Myometrial cell (primary cell): ENCODE measurements around the genes NR1D1 and TOP2A.

- RAMPAGE, long total RNA = no peak
Measured at GRCh38 chr17:39928938-39929650, 1.6 kb downstream of the LRRC3C start.

DNA sequence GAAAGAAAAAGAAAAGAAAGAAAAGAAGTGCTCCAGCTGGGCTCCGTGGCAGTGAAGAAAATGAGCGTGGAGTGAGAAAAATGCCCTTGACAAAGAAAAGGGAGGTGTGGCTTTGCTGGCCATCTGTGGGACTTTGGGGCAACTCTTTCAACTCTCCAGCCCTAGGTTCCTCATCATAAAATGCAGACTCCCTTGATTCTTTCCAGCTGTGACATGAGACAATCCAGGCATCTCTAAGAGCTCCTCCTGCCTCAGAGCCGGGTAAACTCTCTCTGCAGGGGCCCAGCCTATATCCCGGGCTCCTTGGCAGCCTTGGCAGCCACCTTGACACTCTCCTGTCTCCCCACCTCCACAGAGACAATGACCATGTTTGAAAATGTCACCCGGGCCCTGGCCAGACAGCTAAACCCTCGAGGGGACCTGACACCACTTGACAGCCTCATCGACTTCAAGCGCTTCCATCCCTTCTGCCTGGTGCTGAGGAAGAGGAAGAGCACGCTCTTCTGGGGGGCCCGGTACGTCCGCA, 2.6 kb downstream of the GSDMA start:
- RAMPAGE, long total RNA = no peak

GRCh38 chr17:39979863-39980172, 789 bp upstream of the PSMD3 start:
- RAMPAGE, long total RNA = no peak

DNA sequence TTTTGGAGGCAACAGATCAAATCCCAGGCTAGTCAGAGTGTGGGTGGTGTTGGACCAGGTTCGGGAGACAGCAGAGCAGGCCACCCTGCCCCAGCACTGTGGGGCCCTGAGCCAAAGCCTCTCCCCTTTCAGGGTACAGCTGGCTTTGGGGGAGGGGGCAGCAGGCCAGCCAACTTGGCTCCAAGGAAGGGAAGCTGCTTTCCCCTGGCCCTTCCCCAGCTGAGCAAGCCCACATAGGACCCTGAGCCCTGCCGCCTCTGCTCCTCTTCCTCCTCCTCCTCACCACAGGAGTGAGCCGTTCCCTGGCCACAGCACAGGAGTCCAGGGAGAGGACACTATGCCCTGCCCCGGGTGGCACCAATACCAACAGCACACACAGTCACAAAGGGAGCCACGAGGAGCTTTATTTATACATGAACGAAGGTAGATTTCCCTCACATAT, 3.5 kb downstream of the CSF3 start:
- RAMPAGE, long total RNA = no peak

DNA sequence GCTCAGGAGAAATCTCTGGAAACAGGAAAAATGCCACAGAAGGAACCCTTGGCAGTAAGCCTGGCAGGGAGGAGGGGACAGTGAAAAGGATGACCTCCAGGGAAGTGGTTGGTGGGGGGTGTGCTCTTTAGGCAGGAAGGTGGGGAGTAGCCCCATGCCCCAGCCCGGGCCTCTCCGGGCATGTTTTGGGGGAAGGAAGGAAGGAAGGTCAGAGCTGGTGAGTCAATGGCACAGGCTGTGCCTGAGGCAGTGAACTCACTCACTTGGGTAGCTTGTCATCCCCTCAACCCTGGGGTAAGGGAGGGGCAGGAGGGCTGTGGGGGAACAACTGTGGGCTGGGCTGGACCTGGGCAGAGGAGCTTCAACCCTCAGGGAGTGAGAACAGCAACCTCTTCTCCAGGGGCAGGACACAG, 6.2 kb downstream of the CSF3 start:
- RAMPAGE, long total RNA = no peak

DNA sequence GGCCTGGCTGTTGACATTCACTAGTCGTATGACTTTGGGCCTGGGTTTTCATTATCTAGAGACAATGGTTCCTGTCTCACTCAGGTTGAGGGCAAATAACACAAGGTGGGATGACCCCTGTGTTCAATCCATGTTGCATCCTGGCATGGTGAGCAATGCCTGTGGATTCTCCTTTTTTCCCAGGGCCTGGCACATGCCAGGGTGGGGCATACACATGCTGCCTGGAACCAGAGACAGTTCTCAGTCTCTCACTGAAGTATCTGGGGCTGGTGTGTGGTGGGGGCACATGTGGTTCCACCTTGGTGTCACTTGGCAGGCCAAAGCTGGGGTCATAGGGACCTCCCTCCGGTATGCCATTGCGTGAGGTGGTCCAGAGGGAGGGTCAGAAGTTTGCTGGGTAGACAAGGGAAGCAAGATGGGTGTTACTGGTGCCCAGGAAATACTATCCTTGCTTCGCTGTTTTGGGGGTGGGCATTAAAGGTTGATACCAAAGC, 5.5 kb downstream of the THRA start:
- RAMPAGE, long total RNA = no peak

- RAMPAGE, long total RNA = no peak
Measured at GRCh38 chr17:40074848-40076129, 12.5 kb downstream of the THRA start.

DNA sequence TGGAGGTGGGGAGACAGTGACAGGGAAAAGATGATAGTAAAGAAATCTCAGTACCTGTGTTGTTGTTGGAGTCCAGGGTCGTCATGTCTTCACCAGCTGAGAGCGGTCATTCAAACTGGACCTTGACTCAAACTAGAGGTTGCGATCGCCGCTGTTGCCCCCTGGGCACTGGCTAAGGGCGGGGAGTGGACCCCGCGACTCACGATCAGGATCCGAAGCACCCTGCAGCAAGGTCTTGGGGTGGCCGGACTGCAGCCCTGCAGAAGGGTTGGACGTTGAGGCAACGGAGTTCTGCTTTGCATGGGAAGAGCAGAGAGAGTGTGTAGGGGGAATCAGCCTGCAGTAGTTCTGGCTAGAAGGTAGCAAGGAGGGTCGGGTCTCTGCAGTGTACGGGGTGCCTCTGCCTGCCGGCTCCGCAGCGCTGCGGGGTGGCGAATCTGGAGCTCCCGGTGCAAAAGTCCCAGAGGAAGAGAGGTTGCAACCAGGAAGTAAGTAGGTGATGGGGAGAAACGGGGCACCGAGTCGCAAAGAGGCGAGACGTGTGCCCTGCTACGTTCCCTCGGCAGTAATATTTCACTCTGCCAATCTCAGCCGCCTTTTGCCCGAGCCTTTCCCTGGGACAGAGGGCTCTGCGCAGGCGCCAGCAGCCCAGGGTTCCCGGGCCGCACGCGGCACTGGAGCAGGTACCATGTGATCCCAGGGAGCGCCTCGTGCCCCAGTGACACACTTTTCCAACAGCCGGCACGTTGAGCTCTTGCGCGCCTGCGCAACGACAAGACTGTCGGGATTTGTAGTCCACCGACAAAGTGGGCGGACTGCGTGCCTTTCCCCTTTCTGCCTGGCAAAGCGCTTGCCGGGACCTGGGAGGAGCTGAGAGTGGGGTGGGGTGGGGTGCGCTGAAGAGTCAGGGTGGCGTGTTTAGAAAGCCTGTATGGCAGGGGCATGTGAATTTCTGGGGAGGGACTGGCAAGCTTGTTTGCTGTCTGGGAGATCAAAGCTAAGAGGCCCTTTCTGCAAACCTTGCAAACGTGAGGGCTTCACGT, at the start of gene NR1D1:
Gene NR1D1, minus strand, starts transcription at position 580 of the 1,043 bp plus-strand sequence.
- RAMPAGE, long total RNA = no peak

DNA sequence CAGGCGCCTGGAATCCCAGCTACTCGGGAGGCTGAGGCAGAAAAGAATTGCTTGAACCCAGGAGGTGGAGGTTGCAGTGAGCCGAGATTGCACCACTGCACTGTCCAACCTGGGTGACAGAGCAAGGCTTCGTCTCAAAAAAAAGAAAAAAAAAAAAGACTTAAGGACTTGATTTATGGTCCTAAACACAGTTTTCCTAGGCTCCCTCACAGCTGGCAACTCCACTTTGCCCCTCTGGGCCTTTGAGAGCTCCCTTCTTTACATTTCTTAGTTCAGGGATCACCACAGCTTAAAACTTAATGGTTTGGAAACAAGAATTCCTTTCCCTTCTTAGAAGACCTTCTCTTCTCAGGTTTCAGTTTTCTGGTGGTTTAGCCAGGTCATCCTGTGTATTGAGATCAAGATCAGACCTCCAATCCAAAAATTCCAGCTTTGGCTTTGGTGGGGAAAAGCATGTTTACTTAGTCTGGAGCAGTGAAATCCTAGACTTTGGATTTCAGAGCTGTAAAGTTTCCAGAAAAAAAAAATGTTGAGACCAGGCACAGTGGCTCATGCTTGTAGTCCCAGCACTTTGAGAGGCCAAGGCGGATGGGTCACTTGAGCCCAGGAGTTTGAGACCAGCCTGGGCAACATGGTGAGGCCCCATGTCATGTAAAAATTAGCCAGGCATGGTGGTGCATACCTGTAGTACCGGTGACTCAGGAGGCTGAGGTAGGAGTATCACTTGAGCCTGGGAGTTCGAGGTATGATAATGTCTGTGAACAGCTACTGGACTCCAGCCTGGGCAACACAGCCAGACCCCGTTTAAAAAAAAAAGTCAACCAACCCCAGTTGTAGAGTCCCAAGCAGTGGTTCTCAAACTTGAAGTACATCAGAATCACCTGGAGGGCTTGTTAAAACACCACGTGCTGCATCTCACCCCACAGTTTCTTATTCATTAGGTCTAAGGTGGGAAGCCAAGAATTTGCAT, 7.1 kb upstream of the MSL1 start:
- RAMPAGE, long total RNA = no peak

- RAMPAGE, long total RNA = no peak
Measured at GRCh38 chr17:40121694-40121765, 241 bp upstream of the MSL1 start.

- RAMPAGE, long total RNA = no peak
Measured at GRCh38 chr17:40125886-40126494, 4.2 kb downstream of the MSL1 start.

GRCh38 chr17:40180598-40181088, 3.4 kb downstream of the RAPGEFL1 start:
- RAMPAGE, long total RNA = no peak

- RAMPAGE, long total RNA = no peak
Measured at GRCh38 chr17:40306771-40307419, 2.1 kb upstream of the RARA start.

DNA sequence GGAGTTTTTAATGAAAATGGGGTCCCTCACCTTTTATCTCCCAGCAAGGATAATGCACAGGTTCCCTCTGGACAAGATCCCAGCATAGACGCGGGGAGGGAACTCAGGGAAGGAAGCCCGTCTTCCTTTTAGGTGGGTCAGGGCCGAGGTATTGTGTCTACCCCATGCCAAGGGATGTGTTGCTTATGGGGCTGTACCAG, 26.6 kb downstream of the GJD3 start:
- RAMPAGE, long total RNA = no peak

DNA sequence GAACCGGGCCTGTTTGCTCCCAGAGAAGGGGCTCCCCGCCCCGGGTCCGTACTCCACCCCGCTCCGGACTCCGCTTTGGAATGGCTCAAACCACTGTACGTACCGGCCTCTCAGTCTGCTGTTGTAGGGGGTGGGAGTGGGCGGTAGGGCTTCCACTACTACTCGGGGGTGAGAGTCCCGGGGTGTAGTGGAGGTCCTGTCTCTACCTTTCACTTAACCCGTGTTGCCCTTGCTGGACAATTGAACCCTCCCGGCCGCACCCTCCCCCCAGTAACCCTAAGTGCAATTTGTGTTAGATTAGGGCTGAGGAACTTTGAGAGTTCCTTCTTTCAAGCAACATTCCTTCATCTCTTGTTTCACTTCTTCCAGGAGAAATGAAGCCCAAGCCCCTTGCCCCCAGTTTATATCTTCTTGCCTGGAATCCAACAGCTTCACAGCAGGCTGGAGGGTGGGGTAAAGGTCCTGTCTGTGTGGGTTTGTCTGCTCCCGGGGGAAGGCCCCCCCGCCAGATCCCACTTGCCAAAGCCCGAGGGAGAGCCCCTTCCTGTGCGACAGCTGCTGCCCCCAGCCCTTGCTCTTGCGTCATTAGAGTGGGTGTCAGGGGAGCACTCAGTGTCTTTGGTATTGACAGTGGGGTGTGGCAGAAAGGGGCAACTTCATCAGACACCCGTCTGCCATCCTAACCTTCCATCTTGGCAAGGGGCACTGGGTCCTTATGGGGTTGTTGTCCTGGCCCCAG, 21.6 kb downstream of the GJD3 start:
- RAMPAGE, long total RNA = no peak

- RAMPAGE, long total RNA = no peak
Measured at GRCh38 chr17:40345038-40346030, 19.2 kb downstream of the GJD3 start.

- RAMPAGE, long total RNA = no peak
Measured at GRCh38 chr17:40348368-40349092, 16.0 kb downstream of the GJD3 start.

- RAMPAGE, long total RNA = start-site peak on the minus strand at chr17:40417879-40417911, 2,017 and 3,725 reads in 2 replicates
Measured at GRCh38 chr17:40417021-40418088, at the start of gene TOP2A. TSS of gene TOP2A (minus strand) at chr17:40417896.

DNA sequence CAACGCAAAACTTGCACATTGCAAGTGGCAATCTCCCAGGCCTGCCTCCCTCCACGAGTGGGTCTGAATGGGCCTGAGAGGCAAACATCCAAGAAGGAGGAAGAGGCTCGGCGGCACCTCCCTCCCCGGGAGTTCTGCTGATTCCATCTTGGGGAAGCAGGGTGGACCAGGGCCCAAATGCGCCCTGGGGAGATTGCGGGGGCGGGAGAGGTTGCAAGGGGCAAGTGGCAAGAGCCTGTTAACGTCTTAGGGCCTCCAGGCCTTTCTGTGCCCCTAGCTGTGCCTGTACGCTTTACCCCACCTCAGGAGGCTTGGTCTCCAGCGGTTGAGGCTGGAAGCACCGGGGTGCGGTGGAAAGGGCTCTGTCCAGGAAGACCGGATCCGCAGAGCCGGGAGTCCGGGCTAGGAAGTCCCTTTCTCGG, 561 bp upstream of the IGFBP4 start:
- RAMPAGE, long total RNA = no peak

GRCh38 chr17:40446648-40447729, 3.7 kb downstream of the IGFBP4 start:
- RAMPAGE, long total RNA = no peak